Mesenchymal stem cell of adipose (primary cell): Measurements from ENCODE around the gene FANCC.

DNA sequence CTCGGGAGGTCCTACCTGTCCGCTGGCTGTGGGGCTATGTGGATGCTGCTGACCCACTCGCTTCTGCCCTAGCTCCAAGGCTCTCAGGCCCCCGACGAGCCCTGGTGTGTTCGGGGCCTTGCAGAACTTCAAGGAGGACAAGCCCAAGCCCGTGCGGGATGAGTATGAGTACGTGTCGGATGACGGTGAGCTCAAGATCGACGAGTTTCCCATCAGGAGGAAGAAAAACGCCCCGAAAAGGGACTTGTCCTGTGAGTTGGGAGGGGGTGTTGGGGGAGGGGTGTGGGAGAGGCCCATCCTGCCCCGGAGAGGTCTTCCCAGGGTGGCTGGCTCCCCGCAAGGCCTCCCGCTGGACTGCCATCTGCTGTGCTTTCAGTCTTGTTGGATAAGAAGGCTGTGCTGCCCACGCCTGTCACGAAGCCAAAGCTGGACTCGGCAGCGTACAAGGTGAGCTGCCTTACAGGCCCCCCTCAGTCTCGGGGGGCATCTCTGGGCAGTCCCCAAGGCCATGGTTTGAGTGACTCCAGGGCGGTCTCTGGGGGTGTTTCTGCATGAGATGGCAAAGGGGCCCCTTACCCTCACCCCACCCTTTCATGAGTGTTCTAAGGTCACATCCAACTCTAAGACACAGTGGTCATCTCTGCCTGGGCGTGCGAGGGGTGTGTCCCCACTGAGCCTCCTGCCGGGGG is 89.4 kb downstream of the PHF2 start:
- CAGE, long polyA plus RNA, result no peak

- CAGE, long polyA plus RNA, result no peak
Measured at GRCh38 chr9:93675313-93675899, 99.0 kb downstream of the PHF2 start.

GRCh38 chr9:93951107-93951646 is 4.0 kb downstream of the BARX1 start:
- CAGE, long polyA plus RNA, result no peak

- CAGE, long polyA plus RNA, result no peak
Measured at GRCh38 chr9:94759979-94760545, 33.6 kb downstream of the AOPEP start.

GRCh38 chr9:94801183-94801722 is 74.8 kb downstream of the AOPEP start:
- CAGE, long polyA plus RNA, result no peak

- CAGE, long polyA plus RNA, result no peak
Measured at GRCh38 chr9:94825015-94825947, 98.8 kb downstream of the AOPEP start.

DNA sequence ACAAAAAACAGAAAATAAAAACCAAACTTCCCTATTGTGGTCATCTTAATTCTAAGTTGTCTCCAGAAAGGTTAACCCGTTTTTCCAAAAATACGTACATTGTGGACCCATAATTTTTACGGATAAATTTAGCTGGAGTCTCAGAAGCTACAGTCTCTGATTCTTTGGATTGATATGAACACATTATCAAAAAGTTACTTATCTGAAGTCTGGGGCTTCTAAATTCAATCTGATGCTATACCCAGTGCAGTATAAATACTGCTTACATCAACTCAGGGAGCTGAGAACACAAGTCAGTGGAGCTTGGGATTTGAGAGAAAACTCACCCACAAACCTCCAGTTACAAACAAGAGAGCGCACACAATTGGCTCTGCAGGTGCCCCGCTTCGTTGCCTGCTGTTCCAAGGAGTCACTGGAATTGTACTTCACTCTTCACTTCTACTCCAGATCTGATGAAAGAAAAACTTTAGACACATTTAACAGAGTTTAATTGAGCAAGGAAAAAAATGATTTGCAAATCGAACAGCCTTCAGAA is 156.4 kb downstream of the AOPEP start:
- CAGE, long polyA plus RNA, result no peak

DNA sequence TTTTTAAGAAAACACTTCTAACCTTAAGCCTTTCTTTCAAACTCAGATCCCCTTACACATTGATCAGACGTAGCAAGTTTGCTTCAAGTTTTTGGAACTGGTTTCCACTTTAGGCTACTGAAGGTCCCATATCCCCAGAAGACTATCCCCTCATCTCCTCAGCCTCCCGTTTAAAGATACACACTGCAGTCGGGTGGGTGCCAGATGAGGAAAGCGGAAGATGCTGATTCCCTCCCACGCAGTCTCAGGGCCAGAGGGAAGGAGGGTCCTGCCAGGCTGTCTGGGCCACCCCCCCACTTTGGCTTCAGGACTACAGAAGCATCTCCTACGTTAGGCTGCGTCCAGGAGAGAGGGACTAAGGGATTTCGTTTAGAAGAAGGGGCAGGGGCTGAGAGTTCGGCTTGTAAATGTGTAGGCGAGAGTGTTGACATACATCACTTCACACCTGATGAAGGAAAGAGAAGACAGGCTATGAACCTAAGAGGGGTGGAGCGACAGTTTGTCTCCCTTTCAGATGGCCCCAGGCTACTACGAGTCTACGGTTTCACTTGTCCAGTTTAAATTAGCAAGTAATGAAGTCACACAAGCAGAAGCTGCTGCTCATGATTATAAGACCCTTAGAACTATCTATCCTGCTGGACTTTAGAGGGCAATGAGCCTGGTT is 192.8 kb downstream of the AOPEP start:
- CAGE, long polyA plus RNA, result no peak

DNA sequence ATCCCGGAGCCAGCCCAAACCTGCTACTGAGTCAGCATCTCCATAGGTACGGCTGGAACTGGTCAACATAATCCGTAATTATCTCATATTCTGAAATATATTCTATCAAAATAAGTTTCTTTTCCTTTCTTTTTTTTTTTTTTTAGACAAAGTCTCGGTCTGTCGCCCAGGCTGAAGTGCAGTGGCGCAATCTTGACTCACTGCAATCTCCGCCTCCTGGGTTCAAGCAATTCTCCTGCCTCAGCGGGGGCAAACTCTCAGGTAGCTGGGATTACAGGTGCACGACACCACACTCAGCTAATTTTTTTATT is 262.2 kb downstream of the AOPEP start:
- CAGE, long polyA plus RNA, result no peak

- CAGE, long polyA plus RNA, result no peak
Measured at GRCh38 chr9:95317174-95318162, at the start of gene FANCC. TSS of gene FANCC (minus strand) at chr9:95317709.

DNA sequence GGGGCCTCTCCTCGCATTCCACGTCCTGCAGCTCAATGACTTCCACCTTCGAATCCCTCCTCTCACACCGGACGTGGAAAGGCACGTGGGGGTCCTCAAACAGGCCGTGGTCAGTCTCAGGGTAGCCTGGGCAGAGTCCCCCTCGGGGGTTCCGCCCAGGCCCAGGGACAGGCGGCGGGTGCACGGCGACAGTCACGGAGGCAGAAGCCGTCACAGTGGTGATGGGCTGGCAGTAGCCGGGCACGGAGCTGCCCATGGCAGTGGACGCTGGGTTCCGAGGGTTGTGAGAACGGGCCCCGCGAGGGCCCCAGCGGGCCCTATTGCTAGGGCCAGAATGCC is 62.2 kb downstream of the PTCH1 start:
- CAGE, long polyA plus RNA, result no peak

DNA sequence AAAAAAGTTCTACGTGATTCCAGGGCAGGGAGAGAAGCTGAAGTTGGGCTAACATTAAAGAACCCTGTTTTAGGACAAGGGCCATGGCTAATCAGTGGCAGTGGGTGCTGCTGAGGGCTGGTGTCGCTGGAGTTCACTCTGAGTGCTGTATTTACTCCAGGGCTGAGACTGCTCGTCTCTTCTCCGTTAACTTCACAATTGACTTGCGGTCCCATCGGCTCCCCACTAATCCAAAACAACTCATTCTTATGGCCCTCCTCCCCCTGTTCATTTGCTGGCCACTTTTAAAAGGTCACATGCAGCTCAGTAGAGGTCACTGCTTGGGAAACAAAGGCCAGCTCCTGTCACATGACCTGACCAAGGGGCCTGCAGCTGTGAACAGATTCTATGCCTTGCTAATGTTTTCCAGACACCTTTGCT is 30.8 kb downstream of the PTCH1 start:
- CAGE, long polyA plus RNA, result no peak

GRCh38 chr9:95510143-95511342 is 1.5 kb upstream of the PTCH1 start:
- CAGE, long polyA plus RNA, result no peak

DNA sequence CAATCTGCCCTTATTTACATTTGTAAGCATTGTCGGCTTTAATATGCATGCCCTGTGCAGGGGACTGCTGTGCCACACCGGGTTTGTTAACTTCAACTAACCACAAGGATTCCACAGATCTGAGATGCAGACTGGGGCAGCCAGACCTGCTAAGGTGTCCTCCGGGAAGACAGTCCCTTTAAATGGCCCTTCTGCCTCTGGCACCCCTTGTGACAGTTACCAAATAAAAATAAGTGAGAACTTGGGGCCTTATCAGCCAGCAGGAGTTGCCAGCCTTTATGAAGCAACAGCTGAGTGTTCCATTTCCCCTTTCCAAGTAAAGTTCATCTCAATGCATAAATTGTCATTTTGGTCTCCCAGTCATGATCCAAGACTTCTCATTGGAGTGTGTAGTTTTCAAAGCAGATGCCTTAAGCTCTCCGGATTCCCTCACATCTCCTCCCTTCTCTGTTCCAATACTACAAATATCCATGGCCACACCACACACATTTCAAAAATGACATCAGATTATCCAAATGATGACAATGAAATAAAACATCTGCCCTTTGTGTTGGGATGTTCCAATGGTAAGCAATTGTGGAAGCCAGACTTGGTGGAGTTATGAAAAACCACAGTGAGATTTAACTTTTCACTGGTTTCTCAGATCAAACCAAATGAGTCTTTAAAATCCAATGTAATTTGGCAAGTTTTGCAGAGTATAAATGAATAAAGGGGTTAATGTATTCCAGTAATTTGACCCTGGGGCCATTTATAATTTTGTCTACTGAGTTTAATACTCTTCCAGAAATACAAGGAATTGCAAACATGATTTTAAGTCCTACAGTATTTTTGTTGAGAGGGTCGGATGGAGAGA is 3.8 kb upstream of the PTCH1 start:
- CAGE, long polyA plus RNA, result no peak

DNA sequence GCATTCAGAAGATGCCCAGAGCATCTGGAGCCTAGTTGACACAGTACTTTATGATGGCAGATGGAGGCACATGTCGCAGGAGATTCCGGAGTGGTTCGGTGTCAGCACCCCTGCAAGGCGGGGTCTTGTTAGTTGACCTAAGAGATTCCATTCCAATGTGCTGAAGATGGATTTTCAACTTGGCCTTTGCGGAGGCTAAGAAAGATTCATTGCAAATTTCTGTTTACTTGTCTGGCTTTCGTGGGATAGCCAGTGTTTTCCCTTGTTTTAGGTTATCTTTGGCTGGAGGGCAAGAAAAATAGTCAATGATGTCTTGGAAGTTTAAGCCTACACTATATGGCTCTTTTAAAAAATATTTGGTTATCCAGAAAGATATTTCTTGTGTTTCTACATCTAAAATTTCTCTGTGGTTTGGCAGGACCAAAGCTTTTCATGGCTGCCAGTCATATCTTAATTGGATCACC is 131.3 kb upstream of the PTCH1 start:
- CAGE, long polyA plus RNA, result no peak

DNA sequence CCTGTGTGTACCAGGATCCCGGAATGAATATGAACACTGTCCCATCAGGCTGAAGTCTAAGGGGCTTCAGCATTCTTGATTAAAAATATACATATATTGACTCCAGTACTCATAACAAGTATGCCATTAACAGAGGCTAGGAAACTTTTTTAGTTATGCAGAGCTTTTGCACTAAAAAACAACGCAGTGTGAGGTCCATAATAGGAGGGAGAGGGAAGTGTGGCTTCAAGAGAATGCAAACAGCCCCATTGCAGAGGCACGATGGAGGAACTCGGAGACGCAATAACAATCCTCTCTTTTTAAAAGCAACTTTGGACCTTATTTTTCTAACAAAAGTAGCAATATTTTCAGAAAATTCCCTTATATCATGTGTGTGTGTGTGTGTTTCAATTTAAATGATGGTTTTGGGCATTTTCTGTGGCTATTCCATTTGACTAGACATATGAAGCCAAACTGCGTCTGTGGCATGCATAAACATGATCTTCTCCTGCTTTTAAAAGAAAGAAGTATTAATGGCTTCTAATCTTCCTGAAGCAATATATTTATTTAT is 157.8 kb upstream of the PTCH1 start:
- CAGE, long polyA plus RNA, result no peak

GRCh38 chr9:95764801-95765467 is 110.6 kb upstream of the ERCC6L2 start:
- CAGE, long polyA plus RNA, result no peak

DNA sequence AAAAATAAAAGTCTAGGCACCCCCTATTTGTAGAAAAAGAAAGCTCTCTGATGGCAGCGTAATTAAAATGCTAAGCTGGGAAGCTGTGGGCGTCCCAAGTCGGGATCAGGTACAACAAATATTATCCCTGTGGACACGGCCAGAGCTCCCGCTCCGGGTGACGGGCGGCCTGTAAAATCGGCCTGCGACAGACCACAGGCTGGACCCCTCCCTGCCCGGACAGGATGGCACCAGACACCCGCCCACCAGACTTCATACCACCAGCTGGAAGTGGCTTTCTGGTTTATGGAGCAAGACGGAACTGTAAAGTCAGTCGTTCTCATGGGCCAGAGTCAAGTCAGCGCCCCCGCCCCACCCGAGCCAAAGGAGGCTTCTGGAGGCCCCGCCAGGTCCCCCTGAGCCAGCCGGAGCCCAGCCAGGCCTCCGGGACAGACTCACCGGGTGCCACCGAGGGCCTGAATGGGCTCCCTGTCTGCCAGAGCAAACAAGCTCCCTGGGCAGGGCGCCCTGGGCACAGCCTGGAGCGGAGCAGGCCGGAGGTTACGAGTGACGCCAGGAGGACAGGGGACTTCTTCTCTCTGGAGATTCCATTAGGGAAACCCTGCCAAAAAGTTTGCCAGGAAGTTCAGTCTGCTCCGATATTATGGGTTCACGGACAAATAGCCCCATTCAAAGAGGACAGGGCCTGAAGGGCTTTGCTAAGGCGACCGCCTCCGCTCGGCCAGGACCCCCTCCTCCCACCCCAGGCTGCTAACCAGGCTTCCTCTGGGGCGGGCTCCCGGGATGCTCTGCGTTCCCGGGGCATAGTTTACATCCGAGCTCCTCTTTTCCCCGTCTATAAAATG is 173.7 kb downstream of the ERCC6L2 start:
- CAGE, long polyA plus RNA, result no peak

- CAGE, long polyA plus RNA, result no peak
Measured at GRCh38 chr9:96246222-96246583, 55.8 kb downstream of the HSD17B3 start.

DNA sequence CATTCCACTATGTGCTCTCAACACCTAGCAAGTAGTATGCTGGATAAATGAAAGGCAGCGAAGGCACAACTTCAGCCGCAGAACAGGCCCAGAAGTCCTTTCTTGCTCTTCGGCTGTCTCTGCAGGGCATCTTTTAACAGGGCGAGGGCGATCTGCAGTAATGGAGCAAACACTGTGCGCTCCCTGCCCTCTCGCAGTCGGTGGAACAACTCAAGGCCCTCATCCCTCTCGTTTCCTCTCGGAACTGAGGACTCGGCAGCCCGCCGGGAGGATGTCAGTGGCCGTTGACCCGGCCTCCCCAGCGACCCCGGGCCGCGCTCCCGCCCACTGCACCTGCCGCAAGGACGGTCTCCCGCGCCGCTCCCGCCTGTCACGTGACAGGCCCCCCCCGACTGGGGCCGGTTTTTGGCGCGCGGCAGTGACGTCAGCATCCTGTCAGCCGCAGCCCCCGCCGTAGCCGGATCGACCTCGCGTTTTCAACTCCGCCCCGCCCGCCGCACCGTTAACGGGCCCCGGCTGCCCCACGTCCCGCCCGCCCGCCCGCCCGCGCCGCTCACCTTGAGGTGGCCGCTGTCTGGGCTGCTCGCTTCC is 1.0 kb downstream of the ZNF367 start:
- CAGE, long polyA plus RNA, result no peak